Hematopoietic multipotent progenitor cell (in vitro differentiated cells): ENCODE measurements around the genes CROCC and MFAP2.

DNA sequence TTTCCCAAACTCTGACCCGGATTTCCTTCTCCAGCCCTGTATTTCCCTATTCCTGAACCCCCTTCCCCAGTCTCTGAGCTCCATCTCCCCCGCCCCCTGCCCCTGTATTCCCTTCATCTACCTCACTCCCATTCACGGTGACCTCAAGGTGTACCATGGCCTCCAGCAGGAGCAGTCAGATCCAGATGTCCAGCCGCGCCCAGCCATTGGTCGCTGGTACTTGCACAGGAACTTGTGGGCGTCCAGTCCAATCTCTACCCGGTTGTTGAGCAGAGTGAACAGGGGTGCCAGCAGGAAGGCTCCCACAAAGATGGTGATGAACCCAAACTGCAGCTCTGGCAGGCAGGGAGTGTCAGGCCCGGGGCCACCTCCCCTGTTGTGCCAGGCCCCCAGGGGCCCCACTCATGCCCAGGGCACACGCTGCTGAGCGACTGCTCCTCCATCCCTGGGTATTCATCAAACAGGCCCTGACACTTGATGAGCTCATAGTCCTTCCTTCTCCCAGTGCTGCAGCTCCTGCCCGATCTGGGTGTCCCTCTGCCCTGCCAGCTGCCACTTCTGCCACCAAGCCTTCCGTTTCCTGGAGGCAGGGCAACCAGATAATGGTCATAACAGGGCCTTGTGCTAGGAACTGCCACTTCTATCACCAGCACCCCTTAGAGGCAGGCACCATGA, 5.6 kb upstream of the ARHGEF19 start:
- CAGE, long polyA plus RNA = no peak

DNA sequence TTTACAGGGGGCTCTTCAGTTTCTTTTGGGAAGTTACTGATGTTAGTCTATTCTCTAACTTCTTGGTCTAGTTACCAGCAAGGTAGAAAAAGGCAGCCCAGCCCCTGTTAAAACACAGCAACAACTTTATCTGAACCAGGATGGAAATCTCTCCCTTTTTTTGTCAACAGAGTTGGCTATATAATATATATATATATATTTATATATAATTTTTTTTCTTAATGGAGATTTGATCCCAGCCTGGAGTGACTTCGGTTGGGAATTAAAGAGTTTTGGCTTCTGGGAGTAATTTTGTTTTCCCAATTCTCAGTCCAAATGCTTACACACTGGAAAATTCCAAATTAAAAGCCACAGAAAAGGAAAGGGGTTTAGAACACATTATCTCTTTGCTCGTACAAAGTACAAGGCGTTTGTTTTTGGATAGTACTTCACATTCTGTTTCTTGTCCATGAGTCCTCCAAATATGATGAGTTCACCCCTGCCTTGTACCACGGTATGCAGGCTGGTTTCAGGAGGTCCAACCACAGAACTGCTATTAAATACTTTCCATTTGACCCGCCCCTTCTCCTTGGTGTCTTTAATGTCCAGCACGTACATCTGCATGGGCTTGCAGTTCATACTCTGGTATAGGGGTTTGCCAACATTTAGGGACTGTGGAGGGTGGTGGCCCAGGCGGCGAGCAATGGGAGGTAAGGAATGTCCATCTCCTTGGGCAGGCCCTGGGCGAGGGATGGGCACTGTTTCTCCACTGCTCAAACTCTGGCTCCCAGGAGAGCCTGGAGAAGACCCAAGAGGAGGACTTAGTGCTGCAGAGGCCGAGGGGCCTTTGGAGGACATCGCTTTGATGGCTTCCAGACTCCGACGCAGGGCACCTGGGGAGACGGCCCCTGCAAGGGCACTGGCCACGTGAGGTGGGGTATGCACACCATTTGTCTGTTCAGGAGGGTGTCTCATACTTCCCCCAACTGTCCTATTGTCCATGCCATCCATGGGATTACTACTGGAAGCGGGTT, 13.6 kb upstream of the CPLANE2 start:
- CAGE, long polyA plus RNA = no peak

GRCh38 chr1:16378544-16378816, 11.4 kb downstream of the SZRD1 start:
- CAGE, long polyA plus RNA = no peak

DNA sequence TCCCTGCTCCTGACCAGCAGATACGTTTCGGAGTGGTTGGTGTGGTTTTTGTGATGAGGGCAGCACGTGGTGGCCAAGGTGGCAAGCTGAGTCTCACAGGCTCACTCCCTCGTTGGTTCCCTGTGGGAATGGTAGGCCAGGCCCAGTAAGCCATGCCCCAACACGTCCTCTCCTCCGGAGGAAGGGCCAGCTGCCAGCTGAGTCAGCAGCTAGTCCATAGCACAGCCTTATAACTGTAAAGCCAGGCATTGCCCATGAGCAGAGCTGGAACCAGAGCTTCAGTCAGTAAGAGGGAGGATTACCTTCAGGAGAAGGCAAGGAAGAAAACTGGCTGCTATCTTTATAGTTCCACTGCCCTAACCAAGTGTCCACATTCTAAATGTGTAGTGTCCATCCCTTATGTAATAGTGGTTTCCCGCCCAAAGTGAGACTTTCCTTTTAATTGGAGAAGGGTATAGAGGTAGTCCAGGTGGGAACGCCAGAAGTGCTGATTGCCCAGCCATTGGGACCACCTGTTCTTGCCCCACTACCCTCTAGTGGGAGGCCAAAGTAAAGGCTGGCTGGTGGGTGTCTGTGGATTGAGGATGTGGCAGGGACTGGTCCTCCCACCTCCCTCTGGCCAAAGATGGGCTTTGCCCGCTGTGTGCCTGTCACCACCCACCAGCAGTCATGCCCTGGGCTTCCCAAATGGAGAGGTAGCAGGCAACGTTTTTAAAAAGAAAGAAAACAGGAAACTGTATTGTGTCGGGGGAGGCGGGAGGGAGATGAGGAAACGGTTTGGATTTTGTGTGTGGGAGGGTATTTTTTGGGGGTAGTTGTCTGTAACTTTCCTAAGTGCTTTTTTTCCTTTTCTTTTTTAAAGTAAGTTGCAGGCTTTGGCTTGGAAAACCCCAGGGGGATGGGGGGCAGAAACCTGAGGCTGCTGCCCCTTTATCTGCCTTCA, 29.9 kb downstream of the SZRD1 start:
- CAGE, long polyA plus RNA = no peak

GRCh38 chr1:16540433-16540720, 99.9 kb downstream of the NECAP2 start:
- CAGE, long polyA plus RNA = no peak

- CAGE, long polyA plus RNA = no peak
Observed at GRCh38 chr1:16628402-16629036, 188.0 kb downstream of the NECAP2 start.

DNA sequence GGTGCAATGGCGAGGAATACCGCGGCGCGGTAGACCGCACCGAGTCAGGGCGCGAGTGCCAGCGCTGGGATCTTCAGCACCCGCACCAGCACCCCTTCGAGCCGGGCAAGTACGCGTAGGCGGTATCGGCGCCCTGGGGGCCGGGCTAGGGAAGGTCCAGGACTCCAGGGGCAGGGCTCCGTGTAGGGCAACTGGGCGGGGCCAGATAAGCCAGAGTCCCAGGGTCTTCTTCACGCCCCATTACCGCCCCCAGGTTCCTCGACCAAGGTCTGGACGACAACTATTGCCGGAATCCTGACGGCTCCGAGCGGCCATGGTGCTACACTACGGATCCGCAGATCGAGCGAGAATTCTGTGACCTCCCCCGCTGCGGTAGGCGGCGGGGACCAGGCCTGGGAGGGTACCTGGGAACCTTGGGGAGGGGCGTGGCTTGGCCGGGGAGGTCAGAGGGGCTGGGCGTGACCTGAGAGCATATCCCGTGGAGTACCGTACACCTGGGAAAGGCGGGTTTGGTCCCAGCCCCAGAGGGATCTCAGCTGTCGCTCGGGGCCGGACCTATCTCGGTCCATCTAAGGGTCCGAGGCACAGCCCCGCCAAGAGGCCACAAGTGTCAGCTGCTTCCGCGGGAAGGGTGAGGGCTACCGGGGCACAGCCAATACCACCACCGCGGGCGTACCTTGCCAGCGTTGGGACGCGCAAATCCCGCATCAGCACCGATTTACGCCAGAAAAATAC, 206.9 kb downstream of the NECAP2 start:
- CAGE, long polyA plus RNA = no peak

DNA sequence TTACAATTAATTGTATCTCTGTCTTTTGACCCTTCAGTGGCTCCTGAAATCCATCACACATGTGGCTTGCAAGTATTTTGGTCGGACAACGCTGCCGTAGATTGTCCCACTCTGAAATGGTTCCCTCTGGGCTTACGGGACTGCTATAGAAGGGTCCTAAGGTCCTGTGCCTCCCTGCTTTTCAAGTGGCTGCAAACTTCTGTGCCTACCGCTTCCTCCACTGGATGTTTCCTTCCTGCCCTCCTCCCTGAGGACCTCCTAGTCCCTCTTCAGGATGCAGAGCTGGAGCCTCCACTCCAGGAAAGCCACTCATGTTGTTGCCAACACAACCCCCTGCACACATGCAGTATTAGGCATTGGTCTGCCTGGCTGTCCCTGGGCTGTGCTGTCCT, 155.1 kb upstream of the CROCC start:
- CAGE, long polyA plus RNA = no peak

- CAGE, long polyA plus RNA = no peak
Observed at GRCh38 chr1:16921479-16922042, at the start of gene CROCC. Gene CROCC, plus strand, starts transcription at chr1:16921931.

GRCh38 chr1:16949033-16949511, 27.3 kb downstream of the CROCC start:
- CAGE, long polyA plus RNA = no peak

DNA sequence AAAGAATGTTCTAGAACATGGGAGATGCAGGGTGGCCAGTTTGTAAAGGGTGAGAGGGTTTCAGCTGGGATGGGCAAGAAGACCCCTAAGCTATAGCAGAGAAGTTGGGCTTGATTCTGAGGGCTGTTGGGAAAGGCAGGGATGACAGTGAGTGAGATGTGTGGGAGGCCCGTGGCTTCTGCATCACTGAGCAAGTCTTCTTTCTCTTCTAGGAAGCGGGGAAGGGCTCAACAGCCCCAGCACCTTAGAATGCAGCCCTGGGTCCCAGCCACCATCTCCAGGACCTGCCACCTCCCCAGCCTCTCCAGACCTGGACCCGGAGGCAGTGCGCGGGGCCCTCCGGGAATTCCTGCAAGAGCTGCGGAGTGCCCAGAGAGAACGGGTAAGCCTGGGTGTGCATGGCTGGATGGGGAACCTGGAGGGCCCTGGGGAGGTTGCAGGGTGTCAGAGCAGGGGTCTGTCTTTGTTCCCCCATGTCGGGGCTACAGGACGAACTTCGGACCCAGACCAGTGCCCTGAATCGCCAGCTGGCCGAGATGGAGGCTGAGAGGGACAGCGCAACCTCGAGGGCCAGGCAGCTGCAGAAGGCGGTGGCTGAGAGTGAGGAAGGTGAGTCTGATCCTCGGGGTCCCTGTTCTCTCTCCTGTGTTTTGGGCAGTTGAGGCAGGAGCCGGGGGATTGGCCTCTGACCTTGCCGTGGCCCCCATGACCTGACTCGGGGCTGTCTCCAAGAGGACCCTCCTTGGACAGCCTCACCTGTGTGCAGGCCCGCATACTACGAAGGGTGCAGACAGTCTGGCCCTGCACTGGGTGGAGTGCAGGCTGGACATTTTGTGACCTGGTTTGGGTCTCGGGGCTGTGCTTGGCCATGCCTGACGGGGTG, 14.7 kb downstream of the MFAP2 start:
- CAGE, long polyA plus RNA = no peak

GRCh38 chr1:16966888-16967499, 13.4 kb downstream of the MFAP2 start:
- CAGE, long polyA plus RNA = no peak

GRCh38 chr1:16967937-16968509, 12.4 kb downstream of the MFAP2 start:
- CAGE, long polyA plus RNA = no peak

- CAGE, long polyA plus RNA = start-site peak on the minus strand at chr1:16980611-16980674, 270 reads
Observed at GRCh38 chr1:16979787-16980990, at the start of gene MFAP2. Gene MFAP2, minus strand, starts transcription at chr1:16980620.

GRCh38 chr1:17045718-17045995, 8.2 kb downstream of the SDHB start:
- CAGE, long polyA plus RNA = no peak

DNA sequence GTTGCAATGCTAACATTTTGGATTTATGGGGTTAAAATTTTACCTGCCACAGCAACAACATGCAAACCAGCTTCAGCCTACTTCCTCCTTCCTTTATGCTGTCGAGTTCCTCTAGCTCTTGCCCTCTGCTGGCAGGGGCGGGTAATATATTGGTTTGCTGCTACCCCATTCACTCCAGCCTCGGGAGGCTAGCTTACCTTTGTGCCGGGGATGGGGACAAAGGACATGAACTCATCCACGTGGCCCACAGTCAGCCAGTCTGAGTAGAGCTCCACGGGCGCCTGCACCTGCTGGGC, 21.6 kb upstream of the SDHB start:
- CAGE, long polyA plus RNA = no peak

GRCh38 chr1:17089368-17090026, 29.8 kb downstream of the PADI2 start:
- CAGE, long polyA plus RNA = no peak

DNA sequence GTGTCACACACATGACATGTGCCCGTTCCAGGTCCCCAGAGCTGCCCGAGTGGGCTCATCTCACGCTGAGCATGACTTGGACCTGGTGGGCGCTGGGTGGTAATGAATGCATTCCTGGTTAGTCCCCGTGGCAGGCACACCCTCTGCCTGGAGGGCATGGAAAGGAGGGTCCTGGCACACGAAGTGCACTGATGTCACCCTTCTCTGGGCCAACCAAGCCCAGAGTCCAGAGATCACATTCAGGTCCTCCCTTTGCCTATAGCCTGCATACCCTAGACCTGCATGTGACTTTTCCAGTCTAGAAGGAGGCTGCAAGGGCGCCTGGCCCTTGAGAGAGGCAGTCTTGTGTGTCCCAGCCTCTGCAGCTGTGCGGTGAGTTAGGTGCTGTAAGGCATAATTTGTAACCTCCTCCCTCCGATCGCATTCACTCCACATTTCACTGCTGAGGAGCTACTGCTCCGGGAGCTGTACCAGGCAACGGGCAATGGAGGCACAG, 22.1 kb downstream of the PADI2 start:
- CAGE, long polyA plus RNA = no peak

DNA sequence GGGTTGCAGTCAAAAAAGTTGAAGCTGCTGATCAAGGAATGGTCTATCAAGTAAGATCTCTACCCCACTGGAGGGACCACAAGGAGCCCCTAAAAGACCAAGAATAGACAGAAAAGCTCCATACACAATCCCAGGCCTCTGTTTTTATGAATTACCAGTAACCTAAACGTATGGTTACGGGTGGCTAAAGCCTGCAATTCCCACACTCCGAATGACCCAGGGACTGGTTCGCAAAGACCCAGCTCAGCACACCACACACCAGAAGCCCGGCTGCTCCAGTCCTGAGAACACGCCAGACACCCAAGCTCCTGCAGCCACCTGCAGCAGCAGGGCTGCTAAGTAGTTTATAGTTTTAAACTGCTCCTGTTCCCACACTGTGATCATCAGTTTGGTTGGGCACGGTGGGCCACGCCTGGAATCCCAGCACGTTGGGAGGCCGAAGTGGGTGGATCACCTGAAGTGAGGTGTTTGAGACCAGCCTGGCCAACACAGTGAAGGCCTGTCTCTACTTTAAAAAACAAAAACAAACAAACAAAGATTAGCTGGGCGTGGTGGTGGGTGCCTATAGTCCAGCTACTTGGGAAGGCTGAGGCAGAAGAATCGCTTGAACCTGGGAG, 22.4 kb downstream of the RCC2 start:
- CAGE, long polyA plus RNA = no peak

GRCh38 chr1:17427971-17428276, 11.6 kb downstream of the RCC2 start:
- CAGE, long polyA plus RNA = no peak